ENCODE measurements around the genes ZNF428, SMG9, ZNF155 and ZNF224.

- PRO-cap, 5 experiments: no peak in any of the 5 experiments
- RAMPAGE, long total RNA, 2 experiments: no peak in any of the 2 experiments
- RRBS: no CpG with 5 or more reads among the region's 7 CpGs
Measured at GRCh38 chr19:42376937-42377378, 13.1 kb downstream of the CNFN start.

GRCh38 chr19:42401064-42401850 lies 11.2 kb upstream of the CNFN start:
- PRO-cap, 5 experiments: no peak in any of the 5 experiments
- RAMPAGE, long total RNA, 2 experiments: no peak in any of the 2 experiments
- RRBS: 3% methylated on average over 9 of the region's 42 CpGs

DNA sequence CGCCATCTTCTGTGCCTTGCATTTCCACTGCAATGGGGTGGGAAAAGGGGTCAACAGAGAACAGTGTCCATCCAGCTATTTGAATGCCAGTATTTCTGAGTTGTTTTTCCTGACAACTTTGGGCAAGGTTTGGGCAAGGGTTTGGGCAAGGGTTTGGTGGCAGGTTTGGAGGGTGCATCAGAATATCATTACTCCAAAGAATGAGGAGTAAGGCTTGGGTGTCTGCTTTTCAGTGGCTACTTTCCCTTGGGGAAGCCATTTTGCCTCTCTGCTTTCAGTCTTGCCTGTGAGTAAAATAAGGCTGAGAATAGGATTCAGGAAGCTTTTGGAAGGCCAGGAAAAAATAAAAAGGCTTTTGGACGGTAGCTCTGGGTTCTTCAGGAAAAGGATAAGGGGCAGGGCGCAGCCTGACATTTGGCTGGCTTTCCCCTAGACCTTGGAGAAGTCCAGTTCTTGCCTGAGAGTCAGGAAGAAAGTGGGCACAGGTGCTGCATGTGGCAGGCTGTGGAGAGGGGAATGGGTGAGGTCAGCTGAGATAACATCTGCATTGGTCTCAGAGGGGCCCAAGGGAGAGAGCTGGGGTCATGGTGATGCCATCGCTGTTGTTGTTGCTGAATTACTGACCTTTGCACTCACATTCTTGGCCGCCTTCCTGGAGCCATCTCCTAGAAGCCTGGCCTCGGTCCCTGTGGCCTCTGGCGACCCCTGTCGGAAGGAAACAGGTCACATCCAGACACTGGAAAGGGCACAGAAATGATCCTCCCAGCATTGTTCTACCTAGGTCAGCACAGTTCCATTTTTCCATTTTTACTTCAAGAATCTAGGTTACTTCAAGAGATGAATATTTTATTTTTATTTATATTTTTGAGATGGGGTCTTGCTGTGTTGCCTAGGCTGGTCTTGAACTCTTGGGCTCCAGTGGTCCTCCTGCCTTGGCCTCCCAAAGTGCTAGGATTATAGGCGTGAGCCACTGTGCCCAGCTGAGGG lies 6.3 kb upstream of the LIPE start:
- PRO-cap, 5 experiments: no peak in any of the 5 experiments
- RAMPAGE, long total RNA, 2 experiments: no peak in any of the 2 experiments
- RRBS: no CpG with 5 or more reads among the region's 9 CpGs

GRCh38 chr19:42450678-42450947 lies 7.9 kb upstream of the CXCL17 start:
- PRO-cap, 5 experiments: peak in 1 of 5 experiments; most common plus-strand start chr19:42450801 (in 1)
- RAMPAGE, long total RNA, 2 experiments: no peak in any of the 2 experiments
- RRBS: no CpG with 5 or more reads among the region's 1 CpG

DNA sequence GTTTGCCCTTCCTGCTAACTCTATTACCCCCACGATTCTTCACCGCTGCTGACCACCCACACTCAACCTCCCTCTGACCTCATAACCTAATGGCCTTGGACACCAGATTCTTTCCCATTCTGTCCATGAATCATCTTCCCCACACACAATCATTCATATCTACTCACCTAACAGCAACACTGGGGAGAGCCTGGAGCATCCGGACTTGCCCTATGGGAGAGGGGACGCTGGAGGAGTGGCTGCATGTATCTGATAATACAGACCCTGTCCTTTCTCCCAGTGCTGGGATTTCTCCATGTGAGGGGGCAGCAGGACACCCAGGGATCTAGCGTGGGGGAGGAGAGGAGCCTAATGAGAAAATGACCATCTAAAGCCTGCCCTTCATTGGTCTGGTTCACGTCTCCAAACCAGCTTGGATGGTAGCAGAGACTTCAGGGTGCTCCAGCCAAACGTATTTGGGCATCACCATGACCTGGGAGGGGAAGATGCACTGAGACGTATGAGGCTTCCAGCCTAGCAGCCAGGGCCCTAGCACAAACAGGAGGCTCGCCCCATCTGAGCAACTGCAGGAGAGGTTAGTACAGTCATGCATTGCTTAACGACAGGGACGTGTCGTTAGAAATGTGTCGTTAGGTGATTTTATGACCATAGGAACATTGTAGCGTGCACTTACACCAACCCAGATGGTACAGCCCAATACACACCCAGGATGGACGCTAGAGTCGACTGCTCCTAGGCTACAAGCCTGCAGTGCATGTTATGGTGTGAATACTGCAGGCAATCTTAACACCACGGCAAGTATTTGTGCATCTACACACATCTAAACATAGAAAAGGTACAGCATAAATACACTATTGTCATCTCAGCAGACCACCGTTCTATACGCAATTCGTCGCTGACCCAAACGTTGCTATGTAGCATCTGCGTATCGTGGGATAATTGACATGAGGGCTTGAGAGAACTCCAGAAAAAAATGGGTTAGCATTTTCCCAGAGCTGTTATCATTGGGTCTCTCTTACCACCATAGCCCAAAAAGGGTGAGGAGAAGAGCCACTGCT lies 9.1 kb downstream of the CD177 start:
- PRO-cap, 5 experiments: no peak in any of the 5 experiments
- RAMPAGE, long total RNA, 2 experiments: no peak in any of the 2 experiments
- RRBS: no CpG with 5 or more reads among the region's 24 CpGs

DNA sequence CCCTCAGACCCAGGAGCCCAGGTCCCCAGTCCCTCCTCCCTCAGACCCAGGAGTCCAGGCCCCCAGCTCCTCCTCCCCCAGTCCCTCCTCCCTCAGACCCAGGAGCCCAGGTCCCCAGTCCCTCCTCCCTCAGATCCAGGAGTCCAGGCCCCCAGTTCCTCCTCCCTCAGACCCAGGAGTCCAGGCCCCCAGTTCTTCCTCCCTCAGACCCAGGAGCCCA lies 2.7 kb upstream of the PHLDB3 start:
- PRO-cap, 5 experiments: no peak in any of the 5 experiments
- RAMPAGE, long total RNA, 2 experiments: no peak in any of the 2 experiments

DNA sequence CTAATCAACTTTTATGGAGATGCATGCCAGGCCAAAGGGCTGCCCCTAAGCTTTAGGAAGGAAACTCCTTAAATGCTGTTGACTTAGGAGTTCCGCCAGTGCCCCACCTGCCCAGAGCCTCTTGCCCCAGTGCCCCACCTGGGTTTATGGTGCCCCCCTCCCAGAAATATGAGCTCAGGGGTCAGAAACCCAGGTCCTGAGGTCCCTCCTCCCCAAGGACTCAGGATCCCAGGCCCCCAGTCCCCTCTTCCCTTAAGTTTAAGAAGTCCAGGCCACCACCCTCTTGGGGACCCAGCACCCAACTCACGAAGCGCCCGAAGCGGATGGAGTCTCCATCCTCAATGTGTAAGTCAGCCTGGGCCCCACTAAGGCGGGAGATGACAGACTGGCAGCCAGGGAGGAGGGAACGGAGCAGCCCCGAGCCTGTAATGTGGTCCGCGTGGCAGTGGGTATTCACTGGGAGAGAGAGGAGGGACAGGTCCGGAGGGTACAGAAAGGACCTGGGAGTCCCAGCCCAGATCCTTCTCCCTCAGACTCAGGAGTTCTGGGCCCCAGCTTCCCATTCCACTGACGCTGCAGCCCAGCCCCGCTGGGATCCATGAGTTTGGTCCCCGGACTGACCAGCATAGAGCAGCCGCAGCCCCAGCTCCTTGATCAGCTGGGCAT lies 974 bp downstream of the ETHE1 start:
- PRO-cap, 5 experiments: no peak in any of the 5 experiments
- RAMPAGE, long total RNA, 2 experiments: no peak in any of the 2 experiments
- RRBS: 0% methylated on average over 2 of the region's 15 CpGs

DNA sequence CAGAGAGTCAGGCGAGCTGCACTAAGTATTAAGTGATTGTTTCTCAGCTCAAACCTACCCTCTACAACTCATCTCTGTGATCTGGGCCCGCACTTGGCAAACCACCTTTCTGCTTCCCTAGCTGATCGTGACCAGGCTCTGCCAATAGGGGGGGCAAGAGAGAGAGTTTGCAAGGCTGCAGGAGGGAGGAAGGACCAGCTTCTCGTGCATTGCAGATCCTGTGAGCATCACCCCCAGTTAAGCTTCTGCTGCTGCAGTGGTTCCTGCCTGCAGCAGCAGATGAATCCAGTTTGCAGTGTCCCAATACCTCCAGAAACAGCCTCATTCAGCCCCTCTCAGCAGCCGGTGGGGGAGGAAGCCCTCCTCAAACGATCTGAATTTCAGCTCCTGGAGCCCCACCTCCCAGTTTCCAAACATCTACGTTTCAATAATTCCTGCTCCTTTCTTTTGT lies 20.1 kb downstream of the XRCC1 start:
- PRO-cap, 5 experiments: no peak in any of the 5 experiments
- RAMPAGE, long total RNA, 2 experiments: no peak in any of the 2 experiments
- RRBS: no CpG with 5 or more reads among the region's 7 CpGs

GRCh38 chr19:43574306-43574810 lies 969 bp downstream of the XRCC1 start:
- PRO-cap, 5 experiments: no peak in any of the 5 experiments
- RAMPAGE, long total RNA, 2 experiments: no peak in any of the 2 experiments
- RRBS: no CpG with 5 or more reads among the region's 6 CpGs

DNA sequence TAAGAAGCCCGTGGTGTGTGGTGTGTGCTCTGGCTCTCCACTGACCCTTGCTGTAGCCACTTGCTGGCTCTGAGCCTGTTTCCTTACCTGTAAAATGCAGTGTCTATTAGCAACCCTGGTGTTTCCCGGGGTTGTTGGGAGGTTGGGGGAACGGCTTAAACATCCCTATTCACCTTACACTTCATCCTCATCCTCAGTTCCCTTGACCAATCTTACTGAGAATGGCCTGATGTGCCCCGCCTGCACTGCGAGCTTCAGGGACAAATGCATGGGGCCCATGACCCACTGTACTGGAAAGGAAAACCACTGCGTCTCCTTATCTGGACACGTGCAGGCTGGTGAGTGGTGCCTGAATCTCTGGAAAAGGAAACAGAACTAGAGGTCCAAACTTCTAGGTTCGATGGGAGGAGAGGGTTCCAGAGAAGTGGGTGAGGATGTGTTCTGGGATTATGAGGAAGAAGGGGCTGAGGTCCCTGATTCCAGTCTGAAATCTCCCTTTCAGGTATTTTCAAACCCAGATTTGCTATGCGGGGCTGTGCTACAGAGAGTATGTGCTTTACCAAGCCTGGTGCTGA lies 5.9 kb downstream of the PINLYP start:
- PRO-cap, 5 experiments: no peak in any of the 5 experiments
- RAMPAGE, long total RNA, 2 experiments: no peak in any of the 2 experiments
- RRBS: no CpG with 5 or more reads among the region's 9 CpGs

DNA sequence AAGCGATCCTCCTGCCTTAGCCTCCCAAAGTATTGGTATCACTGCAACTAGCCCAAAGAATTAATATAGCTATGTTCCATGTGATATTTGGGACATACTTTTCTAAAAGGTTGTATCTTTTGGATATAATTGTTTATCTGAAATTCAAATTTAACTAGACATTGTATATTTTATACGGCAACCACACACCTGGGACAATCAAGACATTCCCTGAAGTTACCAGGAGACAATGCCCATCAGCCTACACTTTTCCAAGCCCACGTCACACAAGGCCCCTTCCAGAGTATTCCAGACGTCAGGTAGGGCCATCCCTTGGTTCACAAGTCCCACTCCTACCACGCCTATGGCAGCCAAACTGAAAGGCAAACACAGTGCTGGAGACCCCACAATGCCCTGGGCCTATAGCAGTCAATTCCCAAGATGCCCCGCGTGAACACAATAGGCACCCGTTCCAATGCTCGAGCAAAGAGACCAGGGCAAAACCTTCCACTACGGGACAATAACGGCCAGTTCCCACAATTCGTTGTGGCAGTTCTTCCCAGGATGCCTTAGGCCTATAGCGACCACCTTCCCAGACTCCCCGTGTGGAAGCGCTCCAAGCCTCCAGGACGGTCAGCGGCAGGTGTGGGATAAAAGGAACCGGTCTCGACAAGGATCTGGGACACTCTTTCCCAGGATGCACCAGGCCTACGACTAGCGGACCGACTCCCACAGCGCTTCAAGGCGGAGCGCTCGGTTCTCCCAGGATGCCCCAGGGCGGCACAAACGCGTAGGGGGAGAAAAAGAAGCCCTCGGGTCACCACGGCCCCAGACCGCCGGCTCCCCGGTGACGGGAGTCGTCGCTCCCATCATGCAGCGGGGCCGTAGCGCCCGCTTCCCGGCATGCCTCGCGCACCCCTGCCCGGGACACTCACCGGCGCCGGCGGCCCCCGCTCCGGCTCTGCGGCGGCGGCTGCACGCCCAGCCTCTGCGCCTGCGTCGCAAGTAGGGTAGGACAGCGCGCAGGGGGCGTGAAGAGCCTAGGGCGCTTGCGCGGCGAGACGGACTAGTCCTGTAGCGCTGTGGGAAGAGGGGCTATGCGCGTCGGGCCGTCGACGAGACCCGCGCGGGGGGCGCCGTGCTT lies at the start of gene ZNF428:
ZNF428 (minus strand) TSS at position 986 of the 1,123 bp plus-strand sequence.
- PRO-cap, 5 experiments: peak in 5 of 5 experiments; most common plus-strand start position 909 of the sequence (in 3); most common minus-strand start position 849 of the sequence (in 3)
- RAMPAGE, long total RNA, 2 experiments: start-site peak on the minus strand in 2 of 2 experiments, centred at positions 955 to 969 of the sequence, 270 to 504 reads per replicate
- RRBS: 1% methylated on average over 9 of the region's 78 CpGs

DNA sequence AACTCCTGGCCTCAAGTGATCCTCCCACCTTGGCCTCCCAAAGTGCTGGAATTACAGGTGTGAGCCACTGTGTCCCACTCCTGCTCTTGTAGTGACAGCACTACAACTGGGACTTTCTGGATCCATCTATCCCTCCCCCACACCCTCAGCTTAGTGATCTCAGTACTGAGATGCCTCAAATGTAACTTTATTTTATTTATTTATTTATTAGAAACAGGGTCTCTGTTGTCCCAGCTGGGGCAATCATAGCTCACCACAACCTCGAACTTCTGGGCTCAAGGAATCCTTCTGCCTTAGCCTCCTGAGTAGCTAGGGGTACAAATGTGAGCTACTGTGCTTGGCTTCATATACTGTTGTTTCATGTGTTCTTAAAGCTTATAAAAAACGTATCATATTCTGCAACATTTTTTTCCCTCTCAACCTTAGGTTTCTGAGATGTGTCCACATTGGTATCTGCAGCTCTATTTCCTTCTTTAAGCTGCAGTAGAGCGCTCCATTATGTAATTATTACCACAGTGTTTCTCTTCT lies 4.0 kb downstream of the PLAUR start:
- PRO-cap, 5 experiments: no peak in any of the 5 experiments
- RAMPAGE, long total RNA, 2 experiments: no peak in any of the 2 experiments
- RRBS: no CpG with 5 or more reads among the region's 3 CpGs

DNA sequence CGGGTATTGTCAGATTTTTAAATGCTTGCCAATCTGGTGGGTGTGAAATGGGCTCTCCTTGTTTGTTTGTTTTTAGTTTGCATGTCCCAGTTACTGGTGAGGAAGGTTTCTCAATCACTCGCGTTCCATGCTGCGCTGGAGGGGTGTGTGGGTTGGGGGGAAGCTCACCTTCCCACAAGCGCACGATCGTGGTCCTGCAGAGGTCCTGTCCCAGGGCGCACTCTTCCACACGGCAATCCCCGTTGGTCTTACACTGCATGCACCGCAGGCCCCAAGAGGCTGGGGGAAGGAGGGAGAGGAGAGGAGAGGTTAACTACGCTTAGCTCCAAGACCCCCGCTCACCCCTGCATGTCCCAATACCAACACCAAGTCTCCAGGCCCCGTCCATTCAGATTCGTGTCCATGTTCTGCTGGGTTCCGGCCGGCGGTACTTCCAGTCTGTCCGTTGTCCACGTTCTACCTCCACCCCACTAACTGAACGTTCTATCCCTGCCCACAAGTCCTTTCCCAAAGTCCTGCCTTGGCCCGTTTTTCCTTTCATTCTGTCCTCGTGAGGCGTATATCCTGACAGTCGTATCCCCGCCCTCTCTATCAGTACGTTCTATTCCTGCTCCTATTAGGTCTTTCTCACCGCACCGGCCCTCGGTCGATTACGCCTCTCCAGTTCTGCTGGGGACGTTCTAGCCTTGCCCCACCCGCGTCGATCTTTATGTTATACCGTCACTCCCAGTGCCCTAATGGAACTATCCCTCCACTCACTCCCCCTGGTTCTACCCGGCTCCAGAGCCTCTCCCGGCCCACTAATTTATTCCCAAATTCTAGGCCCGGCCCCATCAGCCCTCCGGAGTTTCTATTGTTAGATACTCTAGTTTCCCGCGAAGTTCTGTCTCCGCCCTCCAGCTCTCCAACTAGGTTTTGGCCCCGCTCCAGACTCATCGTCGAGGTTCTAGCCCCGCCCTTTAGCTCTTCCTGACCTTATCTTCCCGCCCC lies 2.3 kb downstream of the PLAUR start:
- PRO-cap, 5 experiments: peak in 3 of 5 experiments; most common minus-strand start position 934 of the sequence (in 3)
- RAMPAGE, long total RNA, 2 experiments: no peak in any of the 2 experiments
- RRBS: no CpG with 5 or more reads among the region's 49 CpGs

- PRO-cap, 5 experiments: no peak in any of the 5 experiments
- RAMPAGE, long total RNA, 2 experiments: no peak in any of the 2 experiments
- RRBS: no CpG with 5 or more reads among the region's 9 CpGs
Measured at GRCh38 chr19:43739347-43739701, 15.4 kb downstream of the SMG9 start.

GRCh38 chr19:43754822-43755458 lies at the start of gene SMG9:
SMG9 (minus strand) TSS chr19:43754962.
- PRO-cap, 5 experiments: peak in 5 of 5 experiments; most common plus-strand start chr19:43755088 (in 5); most common minus-strand start chr19:43754962 (in 5)
- RAMPAGE, long total RNA, 2 experiments: start-site peak on the minus strand in 1 of 2 experiments, at chr19:43754909-43754921 at its widest, 172 reads per replicate
- RRBS: 2% methylated on average over 24 of the region's 50 CpGs

DNA sequence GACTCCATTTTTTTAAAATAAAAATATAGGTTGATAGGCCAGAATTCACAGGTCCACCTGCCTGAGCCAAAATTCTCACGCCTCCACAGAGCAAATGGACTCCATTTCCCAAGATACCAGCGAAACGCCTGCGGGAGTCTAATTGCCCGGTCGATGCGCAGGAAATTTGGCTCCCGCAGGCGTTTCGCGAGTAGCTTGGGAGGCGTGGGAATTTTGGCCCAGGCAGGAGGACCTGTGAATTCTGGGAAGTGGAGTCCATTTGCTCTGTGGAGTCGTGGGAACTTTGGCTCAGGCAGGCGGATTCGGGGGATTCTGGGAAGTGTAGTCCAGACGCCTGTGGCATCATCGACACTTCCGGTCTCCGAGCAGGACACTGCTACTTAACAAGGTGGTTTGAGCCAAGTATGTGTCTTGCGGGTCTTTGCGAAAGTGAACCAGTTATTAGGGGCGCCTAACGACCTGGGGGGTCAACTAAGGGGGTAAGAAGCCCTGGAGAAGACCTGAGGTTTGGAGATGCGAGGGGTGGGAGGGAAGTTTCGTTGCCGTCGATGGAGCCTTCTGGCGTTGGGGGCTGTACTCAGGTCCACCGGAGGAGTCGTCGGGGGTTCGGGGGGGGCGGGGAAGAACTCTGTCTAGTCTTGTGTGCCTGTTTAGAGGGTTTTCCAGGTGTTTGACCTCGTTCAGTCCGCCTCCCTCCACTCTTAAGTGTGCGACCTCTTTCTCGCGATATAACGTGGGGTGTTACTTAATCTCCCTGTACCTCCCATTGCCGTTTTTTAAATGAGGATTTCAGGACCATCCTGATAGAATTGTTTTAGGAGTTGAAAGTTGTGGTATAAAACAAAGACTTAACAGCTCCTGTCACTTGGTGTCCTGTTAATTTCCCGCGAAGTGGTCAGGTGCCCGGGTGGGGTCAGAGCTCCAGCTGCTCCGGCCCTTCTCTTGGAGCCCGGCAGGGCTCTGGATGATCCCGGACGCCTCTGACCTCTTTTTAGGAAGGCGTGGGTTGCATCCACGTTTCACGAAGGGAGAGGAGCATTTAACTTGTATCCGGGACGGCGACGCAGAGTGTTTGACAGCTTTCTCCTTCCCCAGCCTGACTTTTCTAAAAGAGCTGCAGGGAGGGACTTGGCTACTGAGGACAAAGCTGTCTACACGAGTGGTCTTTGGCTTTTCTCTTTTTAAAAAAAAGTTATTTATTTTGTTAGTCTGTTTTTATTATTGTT lies at the start of gene ZNF155:
ZNF155 (plus strand) TSS at position 345 of the 1,226 bp plus-strand sequence.
- PRO-cap, 5 experiments: peak in 3 of 5 experiments; most common plus-strand start position 345 of the sequence (in 3); most common minus-strand start position 168 of the sequence (in 3)
- RAMPAGE, long total RNA, 2 experiments: start-site peak on the plus strand in 1 of 2 experiments, centred at position 358 of the sequence, 67 reads per replicate
- RRBS: 14% methylated on average over 2 of the region's 55 CpGs

DNA sequence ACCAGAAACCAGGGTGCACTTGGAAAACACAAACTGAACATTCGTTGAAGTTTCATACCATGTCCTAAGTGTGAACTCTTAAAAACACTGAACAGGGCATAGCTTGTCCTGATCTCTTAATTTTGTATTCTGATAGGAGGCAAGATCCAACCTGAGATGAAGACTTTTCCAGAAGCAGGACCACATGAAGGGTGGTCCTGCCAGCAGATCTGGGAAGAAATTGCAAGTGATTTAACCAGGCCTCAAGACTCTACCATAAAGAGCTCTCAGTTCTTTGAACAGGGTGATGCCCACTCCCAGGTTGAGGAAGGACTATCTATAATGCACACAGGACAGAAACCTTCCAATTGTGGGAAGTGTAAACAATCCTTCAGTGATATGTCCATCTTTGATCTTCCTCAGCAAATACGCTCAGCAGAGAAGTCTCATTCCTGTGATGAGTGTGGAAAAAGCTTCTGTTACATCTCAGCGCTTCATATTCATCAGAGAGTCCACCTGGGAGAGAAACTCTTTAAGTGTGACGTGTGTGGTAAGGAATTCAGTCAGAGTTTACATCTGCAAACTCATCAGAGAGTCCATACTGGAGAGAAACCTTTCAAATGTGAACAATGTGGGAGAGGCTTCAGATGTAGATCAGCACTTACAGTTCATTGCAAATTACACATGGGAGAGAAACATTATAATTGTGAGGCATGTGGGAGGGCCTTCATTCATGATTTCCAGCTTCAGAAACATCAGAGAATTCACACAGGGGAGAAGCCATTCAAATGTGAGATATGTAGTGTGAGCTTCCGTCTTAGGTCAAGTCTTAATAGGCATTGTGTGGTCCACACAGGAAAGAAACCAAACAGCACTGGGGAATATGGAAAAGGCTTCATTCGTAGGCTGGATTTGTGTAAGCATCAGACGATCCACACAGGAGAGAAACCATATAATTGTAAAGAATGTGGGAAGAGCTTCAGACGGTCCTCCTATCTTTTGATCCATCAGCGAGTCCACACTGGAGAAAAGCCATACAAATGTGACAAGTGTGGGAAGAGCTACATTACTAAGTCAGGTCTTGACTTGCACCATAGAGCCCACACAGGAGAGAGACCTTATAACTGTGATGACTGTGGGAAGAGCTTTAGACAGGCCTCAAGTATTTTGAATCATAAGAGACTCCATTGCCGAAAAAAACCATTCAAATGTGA lies 5.6 kb upstream of the ZNF284 start:
- PRO-cap, 5 experiments: no peak in any of the 5 experiments
- RAMPAGE, long total RNA, 2 experiments: no peak in any of the 2 experiments
- RRBS: no CpG with 5 or more reads among the region's 10 CpGs

- PRO-cap, 5 experiments: peak in 5 of 5 experiments; most common plus-strand start chr19:44094401 (in 5); most common minus-strand start chr19:44094233 (in 2)
- RAMPAGE, long total RNA, 2 experiments: start-site peak on the plus strand in 1 of 2 experiments, at chr19:44094358-44094399 at its widest, 54 reads per replicate
- RRBS: 0% methylated on average over 3 of the region's 48 CpGs
Measured at GRCh38 chr19:44094055-44094781, at the start of gene ZNF224. ZNF224 (plus strand) TSS chr19:44094361.

DNA sequence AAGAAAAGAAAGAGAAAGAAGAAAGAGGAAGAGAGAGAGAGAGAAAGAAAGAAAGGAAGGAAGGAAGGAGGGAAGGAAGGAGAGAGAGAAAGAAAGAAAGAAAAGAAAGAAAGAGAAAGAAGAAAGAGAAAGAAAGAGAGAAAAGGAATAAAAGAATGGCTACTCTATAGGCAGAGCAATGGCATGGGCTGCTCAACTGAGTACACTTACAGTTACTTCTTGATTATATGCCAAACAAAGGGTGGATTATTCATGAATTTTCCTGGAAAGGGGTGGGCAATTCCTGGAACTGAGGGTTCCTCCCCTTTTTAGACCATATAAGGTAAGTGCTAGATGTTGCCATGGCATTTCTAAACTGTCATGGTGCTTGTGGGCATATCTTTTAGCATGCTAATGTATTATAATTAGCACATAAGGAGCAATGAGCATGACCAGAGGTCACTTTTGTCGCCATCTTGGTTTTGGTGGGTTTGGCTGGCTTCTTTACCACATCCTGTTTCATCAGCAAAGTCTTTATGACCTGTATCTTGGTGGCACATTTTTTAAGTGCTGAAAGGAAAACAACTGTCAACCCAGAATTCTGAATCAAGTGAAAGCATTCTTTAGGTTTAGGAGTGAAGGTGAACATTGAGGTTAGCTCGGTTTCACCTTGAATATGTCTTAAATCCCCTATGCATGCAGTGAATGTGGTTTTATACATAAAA lies 25.6 kb upstream of the IGSF23 start:
- PRO-cap, 5 experiments: no peak in any of the 5 experiments
- RAMPAGE, long total RNA, 2 experiments: no peak in any of the 2 experiments
- RRBS: no CpG with 5 or more reads among the region's 2 CpGs

DNA sequence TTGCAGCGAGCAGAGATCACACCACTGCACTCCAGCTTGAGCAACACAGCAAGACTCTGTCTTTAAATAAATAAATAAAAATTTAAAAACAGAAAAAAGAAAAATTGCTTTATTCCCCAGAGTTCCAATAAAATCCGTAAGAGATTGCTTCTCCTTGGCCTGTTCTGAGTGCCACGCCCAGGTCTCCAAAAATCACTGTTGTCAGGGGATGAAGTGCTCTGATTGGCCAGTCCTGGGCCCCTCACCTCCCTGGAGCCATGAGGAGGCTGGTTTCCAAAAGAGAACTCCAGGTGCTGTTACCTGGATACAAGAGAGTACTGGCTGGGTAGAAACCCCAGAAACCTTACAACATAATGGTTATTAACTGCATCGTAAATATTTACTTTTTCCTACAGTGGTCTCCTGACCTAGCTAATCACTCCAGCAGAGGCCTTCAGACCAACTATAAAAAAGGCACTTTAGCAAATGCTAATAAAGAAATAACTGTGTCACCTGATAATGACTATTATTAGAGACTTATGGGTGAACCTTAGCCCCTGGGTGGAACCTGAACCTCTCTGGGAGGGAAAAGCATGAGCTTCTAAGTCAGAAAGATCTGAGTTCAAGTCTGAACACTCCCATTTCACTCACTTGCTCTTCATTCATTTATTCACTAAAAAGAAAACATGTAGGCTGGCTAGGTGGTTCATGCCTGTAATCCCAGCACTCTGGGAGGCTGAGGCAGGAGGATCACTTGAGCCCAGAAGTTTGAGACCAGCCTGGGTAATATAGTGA lies 1.5 kb upstream of the IGSF23 start:
- PRO-cap, 5 experiments: peak in 2 of 5 experiments; most common plus-strand start position 588 of the sequence (in 2); most common minus-strand start position 166 of the sequence (in 1)
- RAMPAGE, long total RNA, 2 experiments: no peak in any of the 2 experiments
- RRBS: no CpG with 5 or more reads among the region's 4 CpGs

All from liver (tissue), 9 donors.